H7 (cell line): ENCODE data around the genes SEC22B, NBPF20 and ANKRD35.

DNA sequence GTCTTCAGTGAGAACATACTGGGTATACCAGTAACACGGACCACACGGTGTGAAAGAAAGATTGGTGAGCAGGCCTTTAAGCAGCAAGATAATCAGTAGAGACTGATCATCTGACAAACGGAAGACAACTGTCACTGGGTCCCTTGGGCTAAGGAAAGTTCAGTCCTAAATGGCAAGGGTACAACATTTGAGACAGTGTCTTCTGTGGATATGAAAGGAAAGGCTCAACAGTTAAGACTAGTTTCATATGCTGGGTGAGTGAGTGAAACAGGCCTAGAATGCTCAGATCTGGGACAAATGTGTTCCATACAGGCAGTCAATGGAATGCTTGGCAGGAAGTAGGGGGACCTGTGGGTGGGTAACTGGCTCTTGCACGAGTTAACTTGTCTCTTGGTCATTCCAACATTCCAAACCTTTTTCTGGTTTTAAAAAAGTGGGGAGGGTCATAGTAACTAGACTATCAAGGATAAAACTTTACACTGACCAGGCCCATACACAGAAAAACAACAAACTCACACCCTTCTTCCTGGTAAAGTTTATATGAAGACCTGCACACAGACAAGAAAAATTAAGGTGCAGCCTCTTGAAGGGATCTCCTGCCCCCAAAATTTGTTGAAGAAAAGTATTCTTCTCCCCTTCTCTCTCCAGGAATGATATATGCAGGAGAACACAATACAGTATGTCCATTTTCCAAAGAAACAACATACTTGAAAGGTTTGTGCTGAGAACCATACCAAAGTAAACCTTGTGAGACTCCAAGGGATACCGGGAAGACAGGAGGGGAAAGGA is 17.8 kb upstream of the ADAM30 start:
- RAMPAGE, long total RNA = no peak

- RAMPAGE, long total RNA = no peak
Observed at GRCh38 chr1:119921560-119922045, 25.3 kb upstream of the ADAM30 start.

DNA sequence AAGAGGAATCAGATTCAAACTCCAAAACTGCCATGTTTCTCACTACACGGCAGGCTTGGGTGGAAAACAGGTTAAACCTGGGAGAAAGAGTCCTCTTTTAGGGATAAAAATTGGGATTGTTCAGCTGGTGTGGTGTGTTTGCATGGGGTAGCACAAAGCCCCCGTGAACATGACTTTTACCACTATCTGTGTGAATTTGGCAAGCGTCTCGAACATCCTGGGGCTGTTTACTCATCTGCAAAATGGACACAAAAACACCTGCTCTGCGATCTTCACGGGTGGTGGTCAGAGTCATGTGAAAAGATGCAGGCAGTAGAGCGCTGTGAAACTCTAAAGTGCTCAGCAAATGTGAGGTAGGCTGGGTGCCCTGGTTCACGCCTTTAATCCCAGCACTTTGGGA is 39.6 kb upstream of the NOTCH2 start:
- RAMPAGE, long total RNA = no peak

DNA sequence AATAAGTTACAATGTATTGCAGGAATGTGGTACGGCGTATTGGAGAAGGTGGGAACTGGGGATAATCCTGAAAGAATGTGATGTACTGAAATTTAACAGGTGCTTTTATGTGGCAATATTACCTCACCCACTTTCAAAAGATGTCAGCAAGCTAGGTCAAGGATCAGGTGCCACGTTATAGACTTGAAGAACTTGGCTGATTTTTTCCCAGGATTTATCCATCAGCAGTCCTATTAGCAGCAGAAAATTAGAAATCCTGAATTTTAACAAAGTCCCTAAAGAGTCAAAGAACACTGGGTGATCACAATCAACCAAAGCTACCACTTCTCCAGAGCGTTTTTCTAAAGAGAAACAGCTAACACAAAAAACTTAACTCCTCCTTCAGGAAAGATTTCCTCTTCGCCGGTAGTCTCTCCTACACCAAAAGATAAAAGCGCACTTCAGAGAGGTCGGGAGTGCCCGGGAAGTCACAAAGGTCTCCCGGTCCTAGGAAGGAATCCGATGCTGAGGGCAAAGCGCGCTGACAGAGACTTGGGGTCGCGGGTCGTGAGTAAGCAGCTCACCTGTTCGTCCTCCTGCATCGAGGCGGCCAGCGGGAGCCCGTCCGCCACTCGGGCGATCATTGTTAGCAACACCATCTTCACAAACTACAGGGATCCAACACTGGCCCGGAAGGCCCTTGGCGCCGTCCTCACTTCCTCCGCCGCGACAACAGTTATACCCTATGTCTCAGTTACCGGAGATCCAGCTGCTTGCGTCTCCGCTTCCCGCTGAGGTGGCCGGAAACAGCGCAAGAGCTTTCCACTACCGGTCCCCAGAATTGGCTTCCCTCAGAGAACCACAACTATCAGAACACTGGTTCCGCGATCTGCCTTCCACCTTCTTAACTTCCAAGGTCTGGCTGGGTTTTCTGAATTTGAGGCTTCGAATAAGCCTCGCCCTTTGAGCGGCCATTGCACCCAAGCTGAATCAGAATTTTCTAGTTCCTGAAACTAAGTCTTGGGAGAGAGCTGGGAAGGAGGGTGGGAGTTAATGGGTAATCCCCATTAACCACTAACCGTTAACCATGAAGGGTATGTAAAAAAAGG is at the start of gene SEC22B:
Gene SEC22B, minus strand, starts transcription at position 777 of the 1,088 bp plus-strand sequence.
- RAMPAGE, long total RNA = start-site peak on the minus strand centred at position 703 of the sequence, 119 bp wide, 431 reads

DNA sequence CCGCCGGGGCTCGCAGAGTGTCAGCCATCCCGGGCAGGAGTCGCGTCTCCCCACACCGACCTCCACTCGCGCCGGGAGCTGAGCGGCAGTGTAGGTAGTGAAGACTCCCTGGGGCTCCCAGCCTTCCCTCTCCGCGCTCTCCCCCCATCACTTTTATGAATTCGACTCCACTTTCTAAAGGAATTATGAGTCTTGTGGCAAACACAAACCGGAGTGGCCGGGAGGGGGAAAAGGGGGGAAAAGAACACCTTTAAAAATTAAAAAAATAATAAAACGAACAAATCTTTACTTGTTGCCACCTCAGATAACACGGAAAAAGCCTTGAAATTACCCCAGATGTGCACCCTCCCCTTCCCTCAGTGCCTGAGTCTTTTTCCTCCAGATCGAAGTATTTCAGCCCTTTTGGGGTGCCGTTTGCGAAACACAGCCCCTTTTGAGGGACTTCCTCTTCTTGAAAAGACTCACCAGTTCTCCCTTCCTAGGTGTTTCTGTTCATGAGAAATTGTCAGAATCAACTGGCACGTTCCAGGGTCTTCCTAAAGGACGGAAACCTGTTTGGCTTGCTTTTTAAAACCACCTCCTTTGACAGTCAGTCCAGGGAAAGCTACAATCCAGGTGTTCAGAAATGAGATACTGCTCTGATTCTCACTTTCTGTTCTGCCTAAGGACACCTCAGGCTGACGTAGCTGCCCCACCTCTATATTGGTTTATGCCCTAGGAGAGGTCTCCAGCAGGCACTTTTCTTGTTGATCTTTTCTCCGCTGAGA is 72.3 kb upstream of the NBPF8 start:
- RAMPAGE, long total RNA = no peak

DNA sequence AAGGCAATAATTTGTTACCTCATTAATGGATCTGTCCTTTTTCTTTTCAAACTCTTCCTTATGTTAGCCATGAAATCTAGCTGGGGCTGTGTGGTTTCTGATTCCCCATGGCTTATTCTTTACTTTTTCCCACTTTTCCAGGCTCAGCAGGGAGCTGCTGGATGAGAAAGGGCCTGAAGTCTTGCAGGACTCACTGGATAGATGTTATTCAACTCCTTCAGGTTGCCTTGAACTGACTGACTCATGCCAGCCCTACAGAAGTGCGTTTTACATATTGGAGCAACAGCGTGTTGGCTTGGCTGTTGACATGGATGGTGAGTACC is 46.2 kb downstream of the NBPF8 start:
- RAMPAGE, long total RNA = no peak

DNA sequence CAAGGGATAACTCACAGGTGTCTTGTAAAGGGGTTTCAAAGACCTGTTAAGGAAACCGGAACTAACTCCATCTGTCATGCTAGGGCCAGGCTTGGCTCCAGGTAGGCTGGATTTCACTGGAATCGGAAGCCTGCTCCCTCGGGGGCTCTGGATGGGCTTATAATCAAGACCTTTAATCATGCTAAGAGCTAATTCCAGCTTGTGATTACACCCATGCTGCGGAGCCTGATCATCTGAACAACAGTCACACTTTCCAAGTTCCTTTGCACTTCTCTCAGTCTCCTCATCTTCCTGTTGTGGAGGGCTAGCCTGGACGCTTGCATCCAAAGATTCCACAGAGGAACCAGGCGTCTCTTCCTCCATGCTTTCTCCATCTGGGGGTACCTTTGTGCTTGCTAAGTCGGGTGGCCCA is 142.3 kb downstream of the NBPF8 start:
- RAMPAGE, long total RNA = no peak

DNA sequence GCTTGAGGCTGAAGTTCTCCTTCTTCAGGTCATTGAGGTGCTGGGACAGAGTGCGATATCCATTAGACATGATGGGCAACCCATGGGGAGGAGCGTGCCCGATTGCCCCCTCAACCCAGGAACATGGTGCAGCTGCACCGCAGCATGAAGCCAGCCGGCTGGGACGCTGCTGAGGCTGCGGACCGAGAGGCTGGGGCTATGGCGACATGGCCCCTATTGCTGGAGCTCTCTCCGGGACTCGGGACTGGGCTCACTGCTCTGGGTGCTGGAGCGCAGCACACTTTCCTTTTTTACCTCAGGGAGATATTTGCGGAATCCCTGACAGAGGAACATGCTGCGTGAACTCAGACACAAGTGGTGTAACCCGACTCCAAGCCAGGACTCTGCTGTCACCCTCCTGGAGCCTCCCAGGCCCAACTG is 103.3 kb upstream of the NOTCH2NLR start:
- RAMPAGE, long total RNA = no peak

DNA sequence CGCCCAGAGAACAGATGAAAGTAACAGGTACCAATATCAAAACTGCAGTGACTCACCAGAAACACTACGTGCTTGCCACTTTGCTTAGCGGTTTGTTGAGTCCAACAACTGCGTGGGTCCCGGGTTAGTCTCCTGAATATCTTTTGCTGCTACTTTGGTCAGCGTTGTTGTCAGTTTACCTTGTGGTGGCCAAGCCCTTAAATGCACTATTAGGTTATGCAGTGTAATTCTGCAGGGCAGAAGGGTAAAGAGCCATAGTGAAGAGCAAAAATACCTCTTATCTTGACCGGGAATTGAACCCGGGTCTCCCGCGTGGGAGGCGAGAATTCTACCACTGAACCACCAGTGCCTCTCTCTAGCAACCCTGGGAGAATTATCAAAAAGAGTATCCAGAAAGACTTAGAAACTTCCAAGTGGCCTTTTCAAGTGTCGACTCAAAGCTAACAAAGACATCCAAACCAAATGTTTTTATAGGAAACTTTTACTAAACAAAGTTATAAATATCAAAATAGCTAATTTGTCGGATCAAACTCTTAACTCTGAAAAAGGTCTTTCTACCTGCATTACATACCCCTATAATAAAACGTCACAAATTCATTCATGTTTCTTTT is 127.1 kb downstream of the PPIAL4A start:
- RAMPAGE, long total RNA = no peak

DNA sequence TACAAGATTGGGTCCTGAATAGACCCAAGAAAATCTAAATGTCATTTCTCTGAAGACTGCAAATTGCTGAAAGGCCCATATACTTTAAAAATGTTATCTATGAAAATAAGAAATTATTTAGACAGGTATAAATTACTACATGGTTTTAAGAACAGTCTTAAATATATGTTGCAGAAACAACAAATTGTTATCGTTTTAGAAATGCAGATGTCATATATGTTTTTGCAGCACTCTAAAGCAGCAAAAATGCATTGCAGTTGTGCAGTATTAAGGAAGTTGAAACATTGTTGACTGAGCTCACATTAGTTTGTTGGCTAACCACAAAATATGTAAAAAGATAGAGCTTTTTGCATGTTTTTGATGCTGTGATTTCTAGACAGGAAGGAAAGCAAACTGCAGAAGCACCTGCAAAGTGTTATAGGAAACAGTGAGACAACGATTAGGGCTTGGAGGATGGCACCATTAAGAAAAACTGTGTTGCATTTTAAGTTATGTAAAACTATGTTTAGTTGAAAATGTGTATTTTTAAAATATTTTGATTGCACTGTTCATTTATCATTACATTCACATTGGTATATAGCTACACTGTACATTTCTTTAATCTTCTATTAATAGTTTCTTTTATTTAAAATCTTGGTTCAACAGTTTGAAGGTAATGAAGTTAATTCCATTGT is 366.7 kb downstream of the SRGAP2C start:
- RAMPAGE, long total RNA = no peak

DNA sequence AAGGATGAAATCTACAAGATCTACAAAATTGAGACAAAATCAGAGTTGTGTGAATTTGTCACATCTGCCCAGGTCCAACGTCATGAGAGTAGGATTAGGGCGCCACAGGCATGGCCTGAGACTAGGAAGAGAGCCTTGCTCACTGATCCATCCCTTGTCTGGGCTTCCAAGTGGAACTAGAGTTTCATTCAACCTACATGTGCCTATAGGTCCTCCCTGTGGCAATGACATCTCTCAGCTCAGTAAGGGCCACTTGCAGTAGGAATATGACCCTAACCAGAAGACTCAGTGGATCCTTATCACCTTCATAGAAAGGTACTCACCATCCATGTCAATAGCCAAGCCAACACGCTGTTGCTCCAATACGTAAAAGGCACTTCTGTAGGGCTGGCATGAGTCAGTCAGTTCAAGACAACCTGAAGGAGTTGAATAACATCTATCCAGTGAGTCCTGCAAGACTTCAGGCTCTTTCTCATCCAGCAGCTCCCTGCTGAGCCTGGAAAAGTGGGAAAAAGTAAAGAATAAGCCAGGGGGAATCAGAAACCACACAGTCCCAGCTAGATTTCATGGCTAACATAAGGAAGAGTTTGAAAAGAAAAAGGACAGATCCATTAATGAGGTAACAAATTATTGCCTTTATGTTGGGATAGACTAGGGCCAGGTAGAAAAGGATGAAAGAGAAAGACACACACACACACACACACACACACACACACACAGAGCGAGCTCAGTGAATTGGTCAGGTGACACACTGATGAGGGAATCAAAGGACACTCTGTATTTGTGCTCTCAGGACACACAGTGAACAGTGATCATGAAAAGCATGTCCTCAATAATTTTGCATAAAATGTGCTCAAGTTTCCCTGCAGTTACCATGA is 33.7 kb downstream of the NBPF15 start:
- RAMPAGE, long total RNA = no peak

GRCh38 chr1:144439895-144440543 is 21.4 kb downstream of the NBPF15 start:
- RAMPAGE, long total RNA = no peak

DNA sequence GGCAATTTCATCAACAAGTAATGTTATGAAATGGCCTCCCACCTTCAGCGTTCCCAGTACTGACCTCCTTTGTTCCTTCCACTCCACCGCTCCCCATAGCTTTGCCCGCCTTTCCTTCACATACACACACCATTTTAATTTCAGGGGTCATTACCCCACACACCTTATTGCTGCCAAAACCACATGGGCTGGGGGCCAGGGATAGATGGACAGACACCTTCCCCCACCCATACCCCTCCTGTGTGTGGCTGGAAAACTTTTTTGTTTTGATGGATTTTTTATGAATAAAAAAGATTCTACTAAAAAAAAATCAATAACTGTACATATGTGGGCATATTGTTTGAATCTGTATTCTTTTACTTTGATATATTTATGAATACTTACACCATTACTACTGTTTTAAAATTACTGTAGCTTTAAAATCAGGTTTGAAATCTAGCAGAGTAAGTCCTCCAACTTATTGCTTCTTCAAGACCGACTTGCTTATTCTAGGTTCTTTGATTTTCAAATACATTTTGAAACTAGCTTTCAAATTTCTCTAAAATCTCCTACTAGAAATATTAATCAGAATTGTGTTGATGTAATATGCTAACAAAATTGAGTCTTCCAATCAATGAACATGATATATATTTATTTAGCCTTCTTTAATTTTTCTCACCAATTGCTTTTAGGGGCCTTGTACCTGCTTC is 18.4 kb downstream of the NBPF15 start:
- RAMPAGE, long total RNA = no peak

DNA sequence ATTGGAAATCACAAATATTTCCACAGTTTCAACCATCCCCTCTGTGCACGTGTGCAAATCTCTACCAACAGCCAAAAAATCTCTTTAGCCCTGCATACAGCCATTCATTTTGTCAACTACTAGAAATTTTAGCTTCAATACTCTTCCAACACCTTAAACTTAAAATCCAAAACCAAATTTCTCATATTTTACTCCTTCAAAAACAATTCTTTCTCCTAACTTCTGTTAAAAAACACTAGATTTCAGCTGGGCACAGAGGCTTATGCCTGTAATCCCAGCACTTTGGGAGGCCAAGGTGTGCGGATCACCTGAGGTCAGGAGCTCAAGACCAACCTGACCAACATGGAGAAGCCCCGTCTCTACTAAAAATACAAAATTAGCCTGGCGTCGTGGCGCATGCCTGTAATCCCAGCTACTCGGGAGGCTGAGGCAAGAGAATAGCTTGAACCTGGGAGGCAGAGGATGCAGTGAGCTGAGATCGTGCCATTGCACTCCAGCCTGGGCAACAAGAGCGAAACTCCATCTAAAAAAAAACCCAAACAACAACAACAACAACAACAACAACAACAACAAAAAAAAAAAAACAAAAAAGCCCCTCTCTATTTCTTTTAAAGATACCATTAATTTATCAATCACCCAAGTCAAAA is 111.2 kb downstream of the SRGAP2B start:
- RAMPAGE, long total RNA = no peak

DNA sequence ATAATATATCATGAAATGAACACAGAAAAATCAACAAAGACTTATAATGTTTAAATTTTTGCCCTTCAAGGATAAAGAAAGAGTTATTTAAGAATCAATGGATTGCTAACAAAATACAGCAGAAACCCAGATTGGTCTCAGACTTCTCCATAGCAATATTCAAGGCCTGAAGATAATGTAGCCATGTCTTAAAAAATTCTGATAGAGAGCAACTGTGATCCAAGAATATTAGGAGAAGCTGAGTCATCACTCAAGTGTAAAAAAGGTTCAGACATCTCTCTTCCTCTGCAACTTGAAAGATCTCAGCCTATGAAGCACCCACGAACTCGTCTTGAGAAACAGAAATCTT is 85.3 kb downstream of the SRGAP2B start:
- RAMPAGE, long total RNA = no peak

DNA sequence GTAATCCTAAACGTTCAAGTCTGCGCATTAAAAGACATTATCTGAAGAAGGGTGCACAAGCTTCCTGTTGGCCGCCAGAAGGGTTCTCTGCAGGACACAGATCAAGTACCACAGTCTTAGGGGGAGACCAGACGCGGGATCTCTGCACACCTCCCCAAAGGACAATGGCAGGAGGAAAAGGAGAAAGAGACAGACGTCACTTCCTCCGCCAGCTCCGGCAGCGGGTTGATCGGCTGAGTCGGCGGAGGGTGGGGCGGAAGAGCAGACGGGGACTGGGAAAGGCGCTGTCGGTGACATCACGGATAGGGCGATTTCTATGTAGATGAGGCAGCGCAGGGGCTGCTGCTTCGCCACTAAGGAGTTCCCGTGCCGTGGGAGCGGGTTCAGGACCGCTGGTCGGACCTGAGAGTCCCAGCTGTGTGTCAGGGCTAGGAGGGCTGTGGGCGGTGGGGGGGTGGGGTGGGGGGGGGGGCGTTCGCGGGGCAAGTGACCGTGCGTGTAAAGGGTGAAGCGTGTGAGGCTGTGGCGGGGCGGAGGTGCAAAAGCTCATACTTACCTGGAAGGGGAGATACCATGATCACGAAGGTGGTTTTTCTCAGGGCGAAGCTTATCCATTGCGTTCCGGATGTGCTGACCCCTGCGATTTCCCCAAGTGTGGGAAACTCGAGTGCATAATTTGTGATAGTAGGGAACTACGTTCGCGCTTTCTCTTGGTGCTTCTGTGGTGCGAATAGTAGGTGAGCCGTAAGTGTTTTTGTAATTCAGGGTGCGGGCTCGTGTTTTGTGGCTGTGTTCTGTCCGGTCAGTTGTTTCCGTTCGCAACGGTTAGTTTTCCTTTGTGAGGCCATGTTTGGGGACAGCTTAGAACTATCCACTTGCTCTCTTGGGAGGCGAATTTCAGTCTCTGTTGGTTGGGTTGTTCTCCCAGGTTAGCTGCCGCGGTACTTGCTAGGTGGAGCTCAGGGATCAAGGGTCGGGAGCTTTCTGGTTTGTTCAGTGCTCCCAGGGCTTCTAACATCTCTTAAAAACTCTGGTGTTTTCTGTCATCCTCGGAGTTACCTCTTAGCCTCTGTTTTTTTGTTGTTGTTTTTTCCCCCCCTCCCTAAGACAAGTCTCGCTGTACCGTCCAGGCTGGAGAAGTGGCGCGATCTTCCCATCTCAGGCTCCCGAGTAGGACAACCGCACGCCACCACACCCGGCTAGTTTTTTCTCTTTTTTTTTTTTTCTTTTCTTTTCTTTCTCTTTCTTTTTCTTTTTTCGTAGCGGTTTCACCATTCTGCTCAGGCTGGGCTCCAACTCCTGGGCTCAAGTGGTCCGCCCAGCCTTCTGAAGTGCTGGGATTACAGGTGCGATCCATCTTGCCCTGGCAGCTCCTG is 39.1 kb upstream of the PPIAL4D start:
- RAMPAGE, long total RNA = no peak

GRCh38 chr1:145425172-145426078 is at the start of gene NBPF20:
TSS of gene NBPF20 (minus strand) at chr1:145425603.
- RAMPAGE, long total RNA = no peak

- RAMPAGE, long total RNA = no peak
Observed at GRCh38 chr1:145823032-145823314, 922 bp downstream of the RNF115 start.

GRCh38 chr1:145859296-145859511 is 323 bp upstream of the PIAS3 start:
- RAMPAGE, long total RNA = no peak

- RAMPAGE, long total RNA = no peak
Observed at GRCh38 chr1:145885617-145886468, at the start of gene ANKRD35. TSS of gene ANKRD35 (minus strand) at chr1:145885866.